HT-29 (cell line): ENCODE data around the gene ASMT.

- RAMPAGE, long total RNA, result no peak
Observed at GRCh38 chrX:274910-275721, 6.1 kb upstream of the PLCXD1 start.

DNA sequence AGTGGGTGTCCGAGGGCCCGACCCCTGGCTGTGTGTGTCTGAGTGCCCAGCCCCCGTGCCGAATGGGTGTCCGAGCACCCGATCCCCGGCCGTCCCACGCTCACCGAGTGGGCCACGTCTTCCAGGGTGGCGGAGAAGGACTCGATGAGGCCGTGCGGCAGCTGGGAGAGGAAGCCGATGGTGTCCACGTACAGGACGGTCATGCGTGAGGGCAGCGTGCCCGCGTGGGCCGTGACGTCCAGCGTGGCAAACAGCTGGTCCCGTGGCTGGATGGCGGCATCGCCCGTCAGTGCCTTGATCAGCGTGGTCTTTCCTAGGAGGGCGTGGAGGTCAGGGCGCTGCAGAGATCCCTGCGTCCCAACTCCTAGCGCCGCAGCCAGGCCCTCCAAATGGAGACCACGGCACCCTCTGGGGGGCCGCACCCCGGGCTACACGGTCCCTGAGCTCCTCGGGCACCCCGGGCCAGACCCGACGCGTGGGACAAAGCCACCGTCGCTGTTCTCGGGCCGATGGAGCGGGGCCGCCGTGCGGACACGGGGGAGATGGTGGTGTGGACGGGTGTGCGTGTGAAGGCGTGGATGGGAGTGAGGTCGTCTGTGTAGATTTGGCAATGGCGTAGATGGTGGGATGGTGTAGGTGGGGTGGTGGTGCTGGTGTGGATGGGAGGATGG is 7.1 kb downstream of the GTPBP6 start:
- RAMPAGE, long total RNA, result no peak

DNA sequence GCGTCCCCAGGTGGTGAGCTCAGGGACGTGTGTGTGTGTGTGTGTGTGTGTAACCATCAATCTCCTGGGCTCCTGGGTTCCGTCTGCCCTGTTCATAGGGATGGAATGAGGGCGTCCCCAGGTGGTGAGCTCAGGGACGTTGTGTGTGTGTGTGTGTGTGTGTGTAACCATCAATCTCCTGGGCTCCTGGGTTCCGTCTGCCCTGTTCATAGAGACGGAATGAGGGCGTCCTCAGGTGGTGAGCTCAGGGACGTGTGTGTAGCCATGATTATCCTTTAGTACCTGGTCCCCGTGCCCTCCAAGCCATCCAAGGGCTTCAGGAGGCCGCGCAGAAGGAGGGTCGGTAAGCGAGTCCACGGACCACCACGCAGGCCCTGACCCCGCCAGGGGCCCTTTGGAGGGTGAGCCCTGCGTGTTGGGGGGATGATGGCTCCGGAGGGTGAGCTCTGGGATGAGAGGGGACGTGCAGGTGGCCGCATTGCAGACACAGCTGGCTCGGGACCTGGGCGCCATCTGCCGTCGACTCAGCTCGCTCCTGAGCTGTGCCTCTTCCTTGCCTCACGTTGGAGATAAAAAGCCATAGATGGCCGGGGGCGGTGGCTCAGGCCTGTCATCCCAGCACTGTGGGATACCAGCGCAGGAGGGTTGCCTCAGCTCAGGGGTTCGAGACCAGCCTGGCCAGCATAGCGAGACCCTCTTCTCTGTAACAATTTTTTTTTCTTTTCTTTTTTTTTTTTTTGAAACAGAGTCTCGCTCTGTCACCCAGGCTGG is 5.4 kb upstream of the GTPBP6 start:
- RAMPAGE, long total RNA, result no peak

- RAMPAGE, long total RNA, result no peak
Observed at GRCh38 chrX:368815-369762, 17.6 kb downstream of the PPP2R3B start.

DNA sequence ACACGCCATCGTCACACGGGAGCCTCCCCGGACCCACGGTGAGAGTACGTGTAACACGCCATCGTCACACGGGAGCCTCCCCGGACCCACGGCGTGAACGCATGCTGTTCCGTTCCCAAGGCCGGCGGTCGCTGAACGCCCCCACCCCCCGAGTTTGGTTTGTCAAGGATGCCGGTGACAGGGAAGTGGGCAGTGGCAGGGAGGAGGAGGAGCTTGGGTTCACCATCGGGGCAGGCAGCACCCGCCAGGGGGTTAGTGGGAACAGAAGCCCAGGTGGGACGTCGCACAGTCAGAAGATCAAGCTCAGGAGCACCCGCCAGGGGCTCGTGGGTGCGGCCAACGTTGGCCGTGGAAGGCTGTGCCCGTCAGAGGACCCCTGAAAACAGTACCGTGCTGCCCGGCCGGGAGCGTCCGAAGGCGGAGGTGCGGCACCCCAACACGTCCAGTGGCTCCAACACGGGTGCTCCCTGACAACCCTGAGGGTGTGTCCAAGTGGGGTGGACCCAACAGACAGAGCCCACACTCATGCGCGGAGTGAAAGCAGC is 15.4 kb downstream of the PPP2R3B start:
- RAMPAGE, long total RNA, result no peak

GRCh38 chrX:970354-970599 is 242.2 kb downstream of the CRLF2 start:
- RAMPAGE, long total RNA, result no peak

DNA sequence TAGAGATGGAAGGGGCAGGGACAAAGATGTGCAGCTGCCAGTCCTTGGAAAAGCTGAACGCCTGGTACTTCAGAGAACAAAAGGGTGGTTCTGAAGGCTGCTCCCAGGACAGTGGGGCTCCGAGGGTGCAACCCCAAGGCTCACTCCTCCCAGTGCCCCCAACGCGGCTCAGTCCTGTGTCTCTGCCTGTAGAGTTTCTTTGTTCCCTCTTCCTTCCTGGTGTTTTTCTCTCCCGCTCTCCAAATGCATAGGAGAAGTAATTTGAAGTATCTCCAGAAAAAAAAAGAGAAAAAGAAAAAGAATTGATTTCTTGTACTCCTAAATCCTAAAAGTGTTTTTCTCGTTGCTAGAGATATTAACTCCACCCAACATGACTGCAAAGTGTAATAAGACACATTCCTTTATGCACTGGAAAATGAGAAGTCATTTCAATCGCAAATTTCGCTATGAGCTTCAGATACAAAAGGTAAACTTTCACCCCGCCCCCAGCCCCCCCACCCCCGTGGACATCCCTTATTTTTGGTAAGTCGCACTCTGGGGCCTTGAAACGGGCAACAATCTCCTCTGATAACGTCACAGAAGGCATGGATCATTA is 19.4 kb downstream of the IL3RA start:
- RAMPAGE, long total RNA, result no peak

DNA sequence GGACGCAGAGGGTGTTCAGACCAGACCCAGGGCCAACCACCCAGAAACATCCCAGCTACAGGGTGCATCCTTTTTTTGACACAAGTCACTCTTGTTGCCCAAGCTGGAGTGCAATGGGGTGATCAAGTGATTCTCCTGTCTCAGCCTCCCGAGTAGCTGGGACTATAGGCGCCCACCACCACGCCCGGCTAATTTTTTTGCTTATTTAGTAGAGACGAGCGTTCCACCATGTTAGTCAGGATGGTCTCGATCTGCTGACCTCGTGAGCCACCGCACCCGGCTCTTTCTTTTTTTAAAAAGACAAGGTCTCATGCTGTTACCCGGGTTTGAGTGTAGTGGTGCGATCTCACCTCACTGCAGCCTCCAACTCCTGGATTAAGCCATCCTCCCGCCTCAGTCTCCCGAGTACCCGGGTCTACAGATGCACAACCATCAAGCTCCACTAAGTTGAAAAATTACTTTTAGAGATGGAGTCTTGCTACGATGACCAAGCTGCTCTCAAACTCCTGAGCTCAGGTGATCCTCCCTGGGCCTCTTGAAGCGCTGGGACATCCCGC is 2.1 kb downstream of the SLC25A6 start:
- RAMPAGE, long total RNA, result no peak

DNA sequence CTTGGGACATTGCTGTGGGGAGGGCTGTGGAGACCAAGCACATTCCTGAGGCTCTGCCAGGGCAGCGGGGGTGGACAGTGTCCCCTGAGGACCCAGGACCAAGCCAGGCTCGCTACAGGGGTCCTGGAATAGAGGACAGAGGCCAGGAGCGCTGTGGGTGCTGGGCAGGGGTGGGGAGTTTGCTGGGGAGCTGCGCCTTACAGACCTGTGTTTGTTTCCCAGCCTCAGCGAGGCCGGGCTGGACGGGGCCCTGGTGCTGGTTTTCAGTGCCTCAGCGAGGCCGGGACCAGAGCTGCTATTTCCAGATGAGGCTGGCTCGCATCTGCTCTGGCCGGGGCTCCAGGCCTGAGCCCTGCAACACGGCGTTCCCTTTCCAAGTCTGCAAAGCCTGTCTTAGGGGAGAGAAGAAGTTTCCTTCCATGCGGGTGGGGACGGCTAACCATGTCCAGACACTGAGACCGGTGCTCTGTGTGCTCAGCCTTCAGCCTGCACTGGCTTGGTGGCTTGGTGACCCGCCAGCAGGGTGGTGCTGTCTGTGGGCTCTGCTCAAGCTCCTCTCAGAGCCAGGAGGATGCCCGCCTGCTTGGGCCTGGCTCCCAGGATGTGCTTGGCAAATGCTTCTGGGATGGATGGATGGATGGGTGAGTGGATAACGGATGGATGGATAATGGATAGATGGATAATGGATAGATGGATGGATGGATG is 3.1 kb upstream of the SLC25A6 start:
- RAMPAGE, long total RNA, result no peak

DNA sequence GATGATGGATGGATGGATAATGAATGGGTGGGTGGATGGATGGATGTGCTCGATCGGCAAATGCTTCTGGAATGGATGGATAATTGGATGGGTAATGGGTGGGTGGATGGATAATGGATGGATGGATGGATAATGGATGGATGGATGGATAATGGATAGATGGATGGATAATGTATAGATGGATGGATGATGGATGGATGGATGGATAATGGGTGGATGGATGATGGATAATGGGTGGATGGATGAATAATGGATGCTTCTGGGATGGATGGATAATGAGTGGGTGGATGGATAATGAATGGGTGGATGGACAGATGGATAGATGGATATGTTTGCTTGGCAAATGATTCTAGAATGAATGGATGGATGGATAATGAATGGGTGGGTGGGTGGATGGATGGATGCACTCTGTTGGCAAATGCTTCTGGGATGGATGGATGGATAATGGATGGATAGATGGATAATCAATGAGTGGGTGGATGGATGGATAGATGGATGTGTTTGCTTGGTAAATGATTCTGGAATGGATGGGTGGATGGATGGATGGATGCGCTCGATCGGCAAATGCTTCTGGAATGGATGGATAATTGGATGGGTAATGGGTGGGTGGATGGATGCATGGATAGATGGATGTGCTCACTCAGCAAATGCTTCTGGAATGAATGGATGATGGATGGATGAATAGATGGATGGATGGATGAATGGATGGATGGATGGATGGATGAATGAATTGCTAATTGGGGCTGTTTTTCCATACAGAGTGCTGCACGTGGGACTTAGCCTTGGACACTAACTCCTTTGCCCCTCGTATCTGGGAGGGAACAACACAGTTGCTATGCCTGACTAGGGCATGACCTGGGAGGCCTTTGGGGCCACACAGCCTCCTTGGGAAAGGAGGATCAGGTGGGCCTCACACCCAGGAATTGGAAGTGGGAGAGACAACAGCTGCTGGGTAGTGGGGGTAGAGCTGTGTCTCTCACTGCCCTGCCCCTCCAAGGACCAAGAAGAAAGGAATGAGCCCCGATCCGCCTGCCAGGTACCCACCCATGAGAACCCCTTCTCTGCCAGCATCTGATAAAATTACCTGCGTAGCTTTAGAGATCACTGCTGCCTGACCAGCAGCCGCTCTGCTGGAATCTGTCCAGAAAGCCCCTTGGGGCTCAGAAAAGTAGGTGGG is 4.1 kb upstream of the SLC25A6 start:
- RAMPAGE, long total RNA, result no peak

DNA sequence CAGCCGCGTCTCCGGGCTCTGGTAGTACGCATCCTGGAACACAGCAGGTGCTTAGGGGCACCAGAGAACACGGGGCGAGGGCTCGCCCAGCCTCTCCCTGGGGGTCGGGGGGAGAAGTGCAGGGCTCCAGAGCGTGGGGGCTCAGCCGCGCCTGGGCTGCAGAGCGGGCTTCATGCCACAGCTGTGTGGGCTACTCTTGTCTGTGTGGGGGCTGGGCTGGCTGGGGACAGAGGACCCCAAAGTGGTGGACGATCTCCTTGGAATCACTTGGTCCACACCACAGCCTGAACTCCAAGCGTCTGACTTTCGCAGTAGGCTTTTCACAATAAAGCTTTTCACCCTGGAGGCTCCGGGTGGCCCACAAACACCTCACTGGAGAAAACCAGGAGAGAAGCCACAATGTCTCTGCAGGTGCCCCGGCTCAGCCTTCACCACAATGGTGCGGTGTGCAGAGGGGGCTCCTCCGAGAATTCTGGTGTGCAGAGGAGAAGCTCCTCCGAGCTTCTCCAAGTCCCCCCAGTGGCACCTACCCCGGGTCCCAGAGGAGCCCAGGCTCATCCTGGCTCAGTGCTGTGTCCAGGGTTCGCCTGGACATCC is 27.3 kb upstream of the SLC25A6 start:
- RAMPAGE, long total RNA, result no peak

GRCh38 chrX:1443273-1443503 is 9.5 kb downstream of the ASMTL start:
- RAMPAGE, long total RNA, result no peak

DNA sequence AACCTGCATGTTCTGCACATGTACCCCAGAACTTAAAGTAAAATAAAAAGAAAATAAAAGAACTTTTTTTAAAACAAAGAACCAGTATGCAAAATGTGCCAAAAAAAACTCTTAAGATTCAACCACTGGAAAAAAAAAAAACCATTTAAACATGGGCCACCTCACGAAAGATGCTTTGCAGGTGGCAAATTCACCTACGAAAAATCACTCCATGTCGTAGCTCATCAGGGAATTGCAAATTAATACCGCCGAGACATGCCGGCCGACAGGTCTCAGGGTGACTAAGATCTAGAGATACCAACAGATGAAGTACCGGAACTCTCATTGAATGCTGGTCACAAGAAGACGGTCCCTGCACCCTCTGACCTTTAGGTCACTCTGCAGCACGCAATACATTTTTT is 28.1 kb upstream of the ASMTL start:
- RAMPAGE, long total RNA, result no peak

DNA sequence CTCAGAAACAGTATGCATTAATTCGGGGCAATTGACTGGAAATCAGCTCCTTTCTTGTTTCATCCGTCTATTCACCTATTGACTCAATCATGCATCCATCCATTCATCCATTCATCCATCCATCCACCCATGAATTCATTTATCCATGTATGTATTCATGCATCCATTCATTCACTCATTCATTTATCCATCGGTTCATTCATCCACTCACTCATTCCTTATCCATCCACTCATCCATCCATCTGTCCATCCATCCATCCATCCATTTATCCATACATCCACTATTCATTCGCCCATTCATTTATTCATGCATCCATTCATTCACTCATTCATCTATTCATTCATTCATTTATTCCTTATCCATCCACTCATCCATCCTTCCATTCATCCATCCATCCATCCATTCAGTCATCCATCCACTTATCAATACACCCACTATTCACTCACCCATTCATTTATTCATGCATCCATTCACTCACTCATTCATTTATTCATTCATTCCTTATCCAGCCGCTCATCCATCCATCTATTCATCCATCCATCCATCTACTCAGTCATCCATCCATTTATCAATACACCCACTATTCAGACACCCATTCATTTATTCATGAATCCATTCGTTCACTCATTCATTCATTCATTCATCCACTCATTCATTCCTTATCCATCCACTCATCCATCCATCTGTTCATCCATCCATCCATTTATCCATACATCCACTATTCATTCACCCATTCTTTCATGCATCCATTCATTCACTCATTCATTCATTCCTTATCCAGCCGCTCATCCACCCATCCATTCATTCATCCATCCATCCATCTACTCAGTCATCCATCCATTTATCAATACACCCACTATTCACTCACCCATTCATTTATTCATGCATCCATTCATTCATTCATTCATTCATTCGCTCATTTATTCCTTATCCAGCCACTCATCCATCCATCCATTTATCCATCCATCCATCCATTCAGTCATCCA is 11.2 kb downstream of the P2RY8 start:
- RAMPAGE, long total RNA, result no peak

- RAMPAGE, long total RNA, result no peak
Observed at GRCh38 chrX:1534272-1534803, 2.6 kb downstream of the P2RY8 start.

DNA sequence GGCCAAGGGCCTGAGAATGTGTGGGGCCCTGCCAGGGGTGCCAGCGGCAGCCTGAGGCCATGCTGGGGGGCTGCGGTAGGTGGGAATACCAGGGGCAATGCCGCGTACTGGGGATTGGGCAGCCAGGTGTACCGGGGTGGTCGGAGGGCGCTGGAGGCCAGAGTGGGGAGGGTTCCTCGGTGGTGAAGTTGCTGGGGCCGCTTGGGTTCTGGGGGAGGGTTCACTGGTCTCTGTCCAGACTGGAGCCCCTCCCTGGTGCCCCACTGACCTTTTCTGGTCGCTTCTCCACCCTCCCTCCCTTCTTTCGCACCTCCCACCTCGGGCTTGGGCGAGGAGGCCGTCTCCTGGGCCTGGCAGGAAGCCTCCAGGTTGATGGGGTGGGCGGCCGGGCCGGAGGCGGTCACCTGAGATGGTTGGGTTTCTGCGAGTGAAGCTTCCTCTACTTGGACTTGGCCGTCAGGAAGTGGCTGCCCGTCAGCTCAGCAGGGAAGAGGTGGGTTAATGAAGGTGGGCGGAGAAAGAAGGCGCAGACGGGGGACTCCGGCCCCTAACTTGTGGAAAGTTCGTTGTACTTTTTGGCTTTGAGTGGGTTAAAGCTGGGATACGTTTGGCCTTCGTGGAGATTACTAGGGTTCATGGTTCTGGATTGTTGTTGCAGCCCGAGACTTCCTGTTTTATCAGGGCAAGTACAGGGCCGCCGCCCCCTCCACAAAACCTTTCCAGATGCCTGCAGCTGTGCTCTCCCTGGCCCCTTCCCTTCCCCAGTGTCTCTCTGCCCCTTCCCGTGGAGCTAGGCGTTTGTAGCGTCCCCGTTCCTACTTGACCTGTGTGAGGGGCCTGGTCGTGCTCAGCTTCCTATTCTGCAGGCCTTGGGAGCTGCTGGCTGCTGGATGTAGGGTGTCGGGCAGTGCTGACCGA is 1.1 kb downstream of the AKAP17A start:
- RAMPAGE, long total RNA, result no peak

GRCh38 chrX:1601320-1602640 is 10.4 kb downstream of the AKAP17A start:
- RAMPAGE, long total RNA, result no peak

DNA sequence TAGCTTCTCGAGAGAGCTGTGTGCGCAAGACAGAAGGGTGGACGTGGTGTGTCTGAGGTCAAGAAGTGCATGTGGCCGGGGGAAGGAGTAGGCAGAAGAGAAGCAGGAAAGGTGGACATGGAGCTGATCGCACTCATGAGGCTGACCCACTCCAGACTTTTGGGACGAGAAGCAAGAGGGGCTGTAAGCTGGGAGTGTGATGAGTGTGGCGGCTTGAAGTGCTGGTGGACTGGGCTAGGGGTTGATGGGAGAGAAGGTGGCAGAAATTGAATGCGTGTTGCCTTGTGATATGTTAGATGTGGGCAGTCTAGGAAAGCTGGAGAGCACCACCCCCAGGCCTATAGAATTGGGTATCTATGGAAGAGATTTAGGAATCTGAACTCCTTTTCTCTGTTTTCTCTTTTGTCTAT is 10.7 kb upstream of the ASMT start:
- RAMPAGE, long total RNA, result no peak

DNA sequence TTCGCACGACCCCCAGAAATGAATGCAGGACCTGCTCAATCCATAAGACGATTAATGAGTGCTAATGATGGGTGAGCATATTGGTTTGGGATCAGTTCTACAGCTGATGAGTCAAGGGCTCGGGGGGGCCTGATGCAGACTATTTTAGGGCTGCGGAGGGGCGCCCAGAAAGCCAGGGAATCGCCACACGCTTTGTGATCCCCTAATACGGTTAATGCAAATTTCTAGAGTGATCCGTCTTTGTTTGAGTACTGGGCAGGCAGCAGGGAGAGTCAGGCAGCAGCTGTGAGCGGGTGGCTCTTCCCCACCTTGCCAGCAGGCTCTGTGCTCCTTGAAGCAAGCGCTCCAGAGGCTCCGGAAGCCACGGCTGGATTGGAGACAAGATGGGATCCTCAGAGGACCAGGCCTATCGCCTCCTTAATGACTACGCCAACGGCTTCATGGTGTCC is at the start of gene ASMT:
ASMT (plus strand) TSS at position 243 of the 449 bp plus-strand sequence.
- RAMPAGE, long total RNA, result no peak

- RAMPAGE, long total RNA, result no peak
Observed at GRCh38 chrX:2451430-2452505, 49.0 kb downstream of the DHRSX start.